Metastatic Liver Carcinoma in the Lung (tissue), 2 donors: ENCODE measurements around a stretch of chr1.

DNA sequence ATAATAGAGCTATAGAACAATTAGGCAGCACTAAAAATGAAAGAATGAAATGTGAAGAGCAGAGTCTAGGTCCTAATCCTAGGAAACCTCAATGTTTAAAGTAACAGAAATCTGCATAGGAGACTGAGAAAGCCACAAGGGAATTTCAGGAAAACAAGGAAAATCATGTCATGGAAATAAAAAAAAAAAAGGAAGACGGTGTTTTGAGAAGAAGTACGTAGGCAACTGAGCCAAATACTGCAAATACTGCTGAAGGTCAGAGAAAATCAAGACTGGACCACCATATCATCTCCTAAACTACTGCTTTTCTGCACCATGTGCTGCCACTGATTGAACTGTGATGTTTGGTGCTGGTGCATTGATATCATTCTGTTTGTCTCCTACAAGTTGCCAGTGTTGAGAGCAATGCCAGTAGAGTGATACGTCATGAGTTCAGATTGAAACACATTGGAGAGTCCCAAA lies 632.2 kb downstream of the PLA2G4A start:
- PRO-cap, 2 experiments = no peak in any of the 2 experiments

DNA sequence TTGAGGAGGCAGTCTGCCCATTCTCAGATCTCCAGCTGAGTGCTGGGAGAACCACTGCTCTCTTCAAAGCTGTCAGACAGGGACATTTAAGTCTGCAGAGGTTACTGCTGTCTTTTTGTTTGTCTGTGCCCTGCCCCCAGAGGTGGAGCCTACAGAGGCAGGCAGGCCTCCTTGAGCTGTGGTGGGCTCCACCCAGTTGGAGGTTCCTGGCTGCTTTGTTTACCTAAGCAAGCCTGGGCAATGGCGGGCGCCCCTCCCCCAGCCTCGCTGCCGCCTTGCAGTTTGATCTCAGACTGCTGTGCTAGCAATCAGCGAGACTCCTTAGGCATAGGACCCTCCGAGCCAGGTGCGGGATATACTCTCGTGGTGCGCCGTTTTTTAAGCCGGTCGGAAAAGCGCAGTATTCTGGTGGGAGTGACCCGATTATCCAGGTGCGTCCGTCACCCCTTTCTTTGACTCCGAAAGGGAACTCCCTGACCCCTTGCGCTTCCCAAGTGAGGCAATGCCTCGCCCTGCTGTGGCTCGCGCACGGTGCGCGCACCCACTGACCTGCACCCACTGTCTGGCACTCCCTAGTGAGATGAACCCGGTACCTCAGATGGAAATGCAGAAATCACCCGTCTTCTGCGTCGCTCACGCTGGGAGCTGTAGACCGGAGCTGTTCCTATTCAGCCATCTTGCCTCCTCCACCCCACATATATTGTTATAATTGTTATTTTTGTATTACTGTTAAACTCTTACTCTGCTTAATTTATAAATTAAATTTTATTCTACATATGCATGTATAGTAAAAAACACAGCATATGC lies 1719.9 kb downstream of the BRINP3 start:
- PRO-cap, 2 experiments = no peak in any of the 2 experiments

GRCh38 chr1:189633132-189633483 lies 844.6 kb downstream of the BRINP3 start:
- PRO-cap, 2 experiments = no peak in any of the 2 experiments

- PRO-cap, 2 experiments = no peak in any of the 2 experiments
Observed at GRCh38 chr1:189994705-189995099, 483.0 kb downstream of the BRINP3 start.

DNA sequence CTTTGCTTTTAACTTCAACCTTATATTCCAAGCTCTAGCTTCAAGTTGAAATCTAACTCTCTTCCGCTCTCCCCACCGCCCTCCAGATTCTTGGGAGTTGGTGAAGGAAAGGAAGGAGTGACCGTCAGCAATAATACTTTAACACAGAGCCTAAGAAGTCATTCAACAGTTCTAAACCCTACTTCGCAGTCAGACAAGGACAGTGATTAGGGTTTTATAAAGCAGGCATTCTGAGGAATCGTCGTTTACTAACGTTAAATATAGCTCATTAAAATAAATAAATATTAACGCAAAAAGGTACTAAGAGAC lies 2.7 kb downstream of the BRINP3 start:
- PRO-cap, 2 experiments = no peak in any of the 2 experiments

DNA sequence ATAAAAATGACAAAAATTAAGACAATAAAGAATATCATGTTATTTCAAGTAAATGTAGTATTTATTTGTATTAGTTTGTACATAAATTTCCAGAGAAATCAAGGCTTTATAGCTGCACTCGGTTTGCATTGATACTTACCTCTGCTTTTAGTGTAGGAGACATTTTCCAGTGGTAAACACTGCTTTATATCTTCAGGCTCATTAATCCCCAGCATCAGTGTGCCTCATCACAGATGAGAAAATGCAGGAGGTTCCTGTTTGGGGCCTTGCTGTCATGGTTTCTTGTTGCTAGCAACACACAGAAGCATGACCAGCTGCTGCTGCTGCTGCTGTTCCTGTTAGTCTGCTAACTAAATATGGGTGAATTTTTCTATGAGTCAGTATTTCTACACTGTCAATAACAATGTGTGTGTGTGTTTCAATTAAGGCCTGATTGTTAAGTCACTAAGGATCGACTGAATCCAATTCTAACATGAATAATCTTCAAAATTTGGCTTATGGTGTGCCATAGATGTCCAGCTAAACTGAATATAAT lies 85.8 kb upstream of the RGS1 start:
- PRO-cap, 2 experiments = no peak in any of the 2 experiments

DNA sequence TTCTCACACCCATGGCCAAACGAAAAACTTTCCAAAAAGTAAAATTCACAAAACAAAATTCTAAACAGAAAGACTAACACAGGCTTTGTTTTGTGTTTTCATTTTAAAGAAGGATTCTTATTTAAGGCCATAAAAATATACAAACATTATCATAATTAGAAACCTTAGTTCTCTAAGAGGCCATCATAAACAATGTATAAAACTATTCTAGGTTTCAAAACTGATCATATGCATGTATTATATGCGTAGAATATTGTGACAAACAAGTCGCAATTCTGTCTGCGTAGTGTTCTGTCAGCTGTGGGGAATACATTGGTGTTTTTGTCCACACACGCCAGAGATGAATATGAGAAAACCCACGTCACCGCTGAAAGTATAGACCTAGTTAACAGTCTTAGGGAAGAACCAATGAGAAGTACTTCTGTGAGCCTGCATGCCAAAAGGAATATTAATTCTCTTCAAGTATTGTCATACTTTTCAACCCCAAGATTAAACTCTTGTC lies 55.5 kb upstream of the RGS1 start:
- PRO-cap, 2 experiments = no peak in any of the 2 experiments

GRCh38 chr1:193113132-193113730 lies 8.0 kb upstream of the GLRX2 start:
- PRO-cap, 2 experiments = no peak in any of the 2 experiments

DNA sequence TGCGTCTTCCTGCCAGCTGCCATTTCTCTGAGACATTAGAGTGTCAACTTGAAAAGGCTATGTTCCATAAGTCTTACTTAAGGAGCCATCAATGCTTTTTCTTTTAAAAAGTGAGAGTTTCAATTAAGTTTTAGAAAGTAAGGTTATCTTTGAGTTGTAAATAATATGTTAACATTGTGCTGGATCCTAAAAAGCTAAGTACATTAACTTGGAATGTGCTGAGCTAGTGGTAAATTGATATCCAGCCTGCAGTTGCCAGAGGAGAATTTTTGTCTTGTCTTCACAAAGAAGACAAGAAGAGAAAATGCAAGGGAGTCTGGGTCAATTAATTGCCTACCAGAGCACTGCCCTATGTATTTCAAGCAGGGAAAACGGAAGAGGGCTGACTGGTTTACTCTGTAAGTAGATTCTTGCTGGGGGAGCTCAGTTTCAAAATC lies 161.9 kb upstream of the B3GALT2 start:
- PRO-cap, 2 experiments = no peak in any of the 2 experiments

DNA sequence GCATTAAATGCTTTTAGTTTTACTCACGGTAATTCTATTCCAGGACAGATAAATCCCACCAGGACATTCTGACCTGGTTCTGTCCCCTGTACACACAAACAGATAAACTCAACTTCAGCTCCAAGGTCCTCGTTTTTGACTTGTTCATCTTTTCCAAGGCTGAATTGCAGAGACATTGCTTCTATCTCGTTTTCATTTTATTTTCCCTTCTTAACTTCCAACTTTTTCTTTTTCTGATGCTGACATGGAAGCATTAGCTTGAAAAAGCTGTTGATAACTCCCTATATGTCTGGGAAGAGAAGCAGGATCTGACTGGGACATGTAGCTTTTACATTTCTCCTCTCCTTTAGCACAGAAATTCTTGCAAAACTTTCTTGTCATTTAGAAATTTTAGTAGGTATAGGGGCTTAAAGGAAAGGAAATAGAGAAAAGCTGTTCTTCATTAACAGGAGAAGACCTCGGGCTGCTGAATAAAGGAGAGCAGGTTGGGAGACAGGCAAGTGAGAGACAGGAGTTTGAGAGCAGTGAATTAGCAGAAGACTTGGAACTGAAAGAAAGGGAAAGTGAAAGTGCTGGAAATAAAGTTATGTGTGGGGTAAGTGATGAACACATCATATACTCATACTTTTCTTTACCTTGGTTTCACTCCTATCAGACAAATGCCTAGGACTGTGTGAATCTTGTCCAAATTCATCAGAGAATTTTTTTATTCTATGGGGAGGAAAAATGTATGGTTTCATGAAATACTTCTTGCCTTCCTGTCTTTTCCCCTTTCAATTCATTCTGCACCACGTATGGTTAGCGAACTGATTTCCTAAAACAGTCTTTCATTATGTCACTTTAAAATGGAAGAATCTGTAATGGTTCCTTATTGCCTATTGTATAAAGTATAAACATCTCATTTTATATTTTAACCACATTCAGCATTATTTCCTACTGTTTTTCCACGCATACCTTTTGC lies 231.9 kb upstream of the B3GALT2 start:
- PRO-cap, 2 experiments = peak in 1 of 2 experiments; most common minus-strand start position 549 of the sequence (in 1)

GRCh38 chr1:193540466-193541093 lies 354.2 kb upstream of the B3GALT2 start:
- PRO-cap, 2 experiments = no peak in any of the 2 experiments

DNA sequence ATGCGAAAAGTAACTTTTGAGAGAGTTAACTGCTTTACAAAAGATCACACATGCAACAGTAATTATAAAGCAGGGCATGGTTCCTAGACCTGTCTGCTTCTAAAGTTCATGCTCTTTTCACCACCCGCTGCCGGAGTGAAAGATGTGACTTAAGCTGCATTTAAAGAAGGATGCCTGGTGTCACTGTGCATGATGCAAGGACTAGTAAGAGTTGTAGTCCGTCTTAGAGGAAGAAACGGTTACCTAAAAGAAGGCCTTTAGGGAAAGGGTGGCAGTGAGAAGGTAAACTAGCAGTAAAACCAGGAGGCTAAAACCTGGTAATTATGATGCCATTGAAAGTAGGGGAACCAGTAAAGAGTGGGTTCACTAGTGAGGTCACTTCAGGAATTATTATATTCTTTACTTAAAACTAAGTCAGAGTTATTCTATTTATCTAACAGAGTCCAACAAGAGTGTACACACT lies 1689.0 kb downstream of the KCNT2 start:
- PRO-cap, 2 experiments = no peak in any of the 2 experiments

DNA sequence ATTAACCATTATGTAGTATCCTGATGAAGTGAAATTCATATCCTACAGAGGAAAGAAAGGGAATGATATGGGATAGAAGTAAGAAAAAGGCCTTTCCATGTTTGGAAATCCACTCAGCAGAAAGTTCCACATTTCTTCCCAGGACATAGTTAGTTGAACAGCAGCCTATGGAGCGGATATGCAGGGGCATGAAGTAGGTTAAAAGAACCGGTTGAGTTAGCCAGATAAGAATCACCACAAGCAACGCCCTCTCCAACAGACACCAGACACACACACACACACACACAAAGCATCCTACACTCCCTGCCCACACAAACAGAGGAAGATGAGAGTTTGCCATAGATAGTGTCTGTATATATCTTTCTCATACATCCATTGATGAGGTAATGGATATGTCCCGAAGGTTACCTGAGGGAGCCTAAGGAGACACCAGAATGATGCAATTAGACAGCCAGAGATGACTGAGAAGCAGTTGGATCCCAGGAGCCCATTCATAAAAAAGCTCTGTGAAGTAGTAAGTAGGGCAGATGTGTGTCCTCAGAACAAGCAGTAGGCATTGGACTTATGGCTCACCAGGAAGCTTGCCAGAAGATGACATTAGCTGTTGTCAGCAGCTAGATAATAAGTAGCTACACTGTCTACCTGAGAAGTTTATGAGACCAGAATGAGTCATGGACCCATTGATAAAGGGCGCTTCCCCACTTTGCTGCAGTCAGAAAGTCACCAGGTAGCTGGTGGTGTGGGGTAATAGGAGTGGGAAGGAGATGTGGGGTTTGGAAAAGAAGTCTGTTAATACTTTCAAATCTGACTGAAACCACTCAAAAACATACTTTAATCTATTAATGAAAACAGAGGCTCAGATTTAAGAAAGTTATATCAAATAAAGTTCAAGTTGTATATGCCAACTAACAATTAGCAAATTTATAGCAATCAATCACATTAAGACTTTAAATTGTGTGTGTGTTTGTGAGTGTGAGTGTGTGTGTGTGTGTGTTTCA lies 247.0 kb downstream of the KCNT2 start:
- PRO-cap, 2 experiments = peak in 1 of 2 experiments; most common minus-strand start position 495 of the sequence (in 1)

- PRO-cap, 2 experiments = no peak in any of the 2 experiments
Observed at GRCh38 chr1:196438344-196438838, 169.8 kb downstream of the KCNT2 start.

GRCh38 chr1:196682994-196683937 lies 31.4 kb downstream of the CFH start:
- PRO-cap, 2 experiments = no peak in any of the 2 experiments

DNA sequence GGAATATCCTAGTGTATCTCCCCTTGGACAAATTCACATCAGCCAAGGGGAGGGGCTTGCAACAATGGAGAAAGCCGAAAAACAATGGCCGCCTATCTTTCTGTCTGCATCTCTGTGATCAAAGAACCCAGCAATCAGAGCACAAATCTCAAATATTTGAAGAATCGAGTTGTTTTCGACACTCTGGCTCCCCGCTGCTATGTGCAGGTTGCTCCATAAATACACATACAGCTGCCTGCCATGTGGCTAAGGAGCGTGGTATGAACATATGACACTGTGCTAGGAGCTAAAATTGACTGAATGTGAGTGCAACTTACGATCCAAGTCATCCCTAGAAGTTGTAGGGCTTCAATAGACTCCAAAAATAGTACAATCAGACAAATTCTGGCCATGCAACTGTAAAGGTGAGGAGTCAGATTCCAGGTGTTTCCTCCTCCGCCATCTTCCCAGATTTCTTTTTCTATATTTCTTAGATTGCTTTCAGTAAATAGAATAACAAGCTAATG lies 8.6 kb downstream of the CFHR4 start:
- PRO-cap, 2 experiments = peak in 1 of 2 experiments; most common plus-strand start position 245 of the sequence (in 1); most common minus-strand start position 136 of the sequence (in 1)

- PRO-cap, 2 experiments = no peak in any of the 2 experiments
Observed at GRCh38 chr1:197199528-197200292, 1.4 kb downstream of the ZBTB41 start.

DNA sequence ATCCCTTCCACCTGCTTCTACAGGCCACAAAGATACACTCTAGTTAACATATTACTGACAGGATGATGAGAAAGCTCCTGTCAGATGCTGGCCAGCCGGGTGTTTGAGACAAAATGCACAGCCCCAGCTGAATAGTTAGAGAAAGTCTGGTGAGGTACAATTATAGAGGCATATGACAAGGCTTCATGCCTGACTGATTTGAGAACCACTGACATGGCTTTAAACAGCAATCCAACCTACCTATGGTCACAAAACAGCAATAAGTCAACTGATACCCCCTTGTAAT lies 137.0 kb downstream of the DENND1B start:
- PRO-cap, 2 experiments = no peak in any of the 2 experiments

GRCh38 chr1:197776375-197776854 lies 1.1 kb upstream of the DENND1B start:
- PRO-cap, 2 experiments = no peak in any of the 2 experiments

GRCh38 chr1:197994802-197995446 lies 77.8 kb downstream of the LHX9 start:
- PRO-cap, 2 experiments = no peak in any of the 2 experiments